ENCODE measurements around a stretch of chr13.

- RRBS, 2 experiments, result 100% methylated on average over 2 of the region's 39 CpGs
Observed at GRCh38 chr13:110638553-110639594, 23.5 kb downstream of the NAXD start.

GRCh38 chr13:110640887-110642003, 25.9 kb downstream of the NAXD start:
- RRBS, 2 experiments, result 66 to 79% methylated on average over 3 to 5 of the region's 34 CpGs

DNA sequence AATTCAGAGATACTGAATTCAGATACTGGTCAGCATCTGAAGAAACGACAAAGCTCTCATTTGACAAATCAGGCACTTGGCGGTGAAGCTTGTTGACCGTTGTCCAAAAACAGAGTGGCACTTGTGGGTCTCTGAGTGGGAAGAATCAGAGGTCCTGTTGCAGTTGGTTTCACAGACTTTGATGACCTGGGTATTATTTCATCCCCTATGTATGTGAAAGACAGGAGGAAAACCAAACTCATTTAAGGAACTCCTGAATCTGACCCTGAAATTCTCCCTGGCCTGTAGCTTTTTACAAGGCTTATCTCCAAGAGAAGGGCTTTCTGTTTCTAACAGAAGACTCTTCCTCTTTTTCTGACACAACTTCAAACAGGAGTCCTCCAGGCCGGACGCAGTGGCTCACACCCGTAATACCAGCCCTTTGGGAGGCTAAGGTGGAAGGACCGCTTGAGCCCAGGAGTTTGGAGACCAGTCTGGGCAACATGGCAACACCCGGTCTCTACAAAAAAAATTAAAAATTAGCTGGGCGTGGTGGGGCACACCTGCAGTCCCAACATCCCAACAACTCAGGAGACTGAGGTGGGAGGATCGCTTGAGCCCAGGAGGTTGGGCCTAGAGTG, 42.0 kb downstream of the CARS2 start:
- RRBS, 2 experiments, result 67% methylated on average over 1 of the region's 10 CpGs; no CpG with 5 or more reads in 1 of the 2 experiments

- RRBS, 2 experiments, result 97 to 98% methylated on average over 3 of the region's 24 CpGs
Observed at GRCh38 chr13:110719094-110719348, 5.5 kb downstream of the ING1 start.

GRCh38 chr13:110793105-110793550, 79.6 kb downstream of the ING1 start:
- RRBS, 2 experiments, result no CpG with 5 or more reads among the region's 5 CpGs

DNA sequence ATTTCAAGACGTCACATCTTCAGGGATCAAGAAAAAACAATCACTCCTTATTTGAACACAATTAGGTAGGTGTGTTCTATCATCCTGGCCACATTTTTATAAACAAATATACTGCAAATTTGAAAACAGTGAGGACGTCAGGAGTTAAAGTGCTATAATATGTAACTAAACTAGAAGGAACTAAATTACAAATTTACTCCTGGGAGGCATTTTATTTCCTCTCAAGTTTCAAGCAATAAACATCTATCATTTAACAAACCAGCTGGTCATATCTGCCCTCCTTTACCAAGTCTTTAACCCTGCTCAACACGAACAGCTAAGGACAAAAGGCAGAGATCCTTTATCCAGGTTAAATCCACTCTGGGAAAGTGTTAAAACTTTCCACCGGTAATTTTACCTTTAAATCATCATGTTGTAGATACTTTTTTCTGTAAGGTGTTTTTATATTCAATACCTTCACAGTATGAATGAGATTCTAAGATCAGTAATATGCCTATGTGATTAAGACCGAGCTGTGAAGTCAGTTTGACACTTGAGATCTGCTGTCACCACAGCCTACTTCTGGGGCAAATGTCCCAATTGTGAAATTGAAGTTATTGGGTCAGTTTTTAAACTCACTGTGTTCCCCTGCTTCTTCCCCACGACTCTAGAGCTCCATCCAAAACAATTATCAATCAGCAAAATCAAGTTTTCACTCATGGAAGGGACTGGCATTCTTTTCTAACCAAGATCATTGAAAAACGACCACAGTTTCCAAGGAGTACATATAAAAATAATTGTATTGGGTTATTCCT, 26.3 kb downstream of the ANKRD10 start:
- RRBS, 2 experiments, result no CpG with 5 or more reads among the region's 7 CpGs

DNA sequence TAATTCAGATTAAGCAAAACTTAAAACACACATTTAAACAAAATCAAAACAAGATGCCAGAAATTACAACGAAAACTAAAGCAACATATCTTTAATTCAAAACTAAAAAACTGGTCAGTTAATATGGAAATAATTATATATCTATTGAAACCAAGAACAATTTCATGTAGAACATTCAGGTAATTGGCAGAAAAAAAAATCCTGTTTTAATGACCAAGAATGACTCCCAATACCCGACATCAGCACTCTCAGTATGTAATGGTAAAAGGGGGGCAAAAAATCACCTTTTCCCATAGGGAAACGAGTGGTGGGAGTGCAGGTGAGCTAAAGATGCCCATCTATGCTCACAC, 24.8 kb downstream of the ANKRD10 start:
- RRBS, 2 experiments, result no CpG with 5 or more reads among the region's 3 CpGs

DNA sequence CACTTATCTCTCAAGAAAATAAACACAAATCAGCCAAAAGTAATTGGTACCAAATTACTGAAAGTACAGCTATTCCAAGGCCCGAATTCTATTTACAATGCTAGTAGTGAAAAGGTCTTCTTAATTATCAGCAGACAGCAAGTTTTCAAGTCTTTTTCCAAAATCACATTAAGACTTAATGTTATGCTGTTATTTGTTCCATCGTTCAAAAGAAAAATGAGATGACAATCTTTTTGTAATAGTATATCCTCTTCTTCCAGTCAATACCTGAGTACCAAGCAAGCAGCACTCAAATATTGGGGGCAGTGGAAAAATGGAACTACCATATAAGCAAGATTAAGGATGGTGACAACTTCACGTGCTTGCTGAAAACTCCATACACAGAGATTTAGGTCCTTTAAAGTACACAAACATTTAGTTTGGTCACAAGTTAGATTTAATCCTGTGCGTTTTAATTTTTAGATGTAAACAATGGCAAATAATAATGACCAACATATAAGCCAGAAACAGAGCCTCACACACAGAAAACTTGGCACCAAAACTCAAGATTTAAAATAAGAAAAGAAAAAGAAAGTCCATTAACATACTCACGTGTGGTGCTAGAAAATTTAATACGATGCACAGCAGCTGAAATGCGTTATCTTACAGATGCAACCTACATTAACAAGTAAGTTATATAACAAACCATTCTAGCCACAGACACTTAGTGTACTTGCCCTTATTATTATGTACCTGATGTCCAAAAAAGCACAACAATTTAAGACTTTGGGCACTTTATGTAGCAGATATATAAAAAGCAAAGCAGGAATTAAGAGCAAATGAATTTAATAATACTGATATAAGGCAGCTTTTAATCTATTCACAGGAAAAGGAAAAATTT, 11.7 kb downstream of the ANKRD10 start:
- RRBS, 2 experiments, result no CpG with 5 or more reads among the region's 7 CpGs

- RRBS, 2 experiments, result no CpG with 5 or more reads among the region's 7 CpGs
Observed at GRCh38 chr13:110903765-110904527, 10.9 kb downstream of the ANKRD10 start.

DNA sequence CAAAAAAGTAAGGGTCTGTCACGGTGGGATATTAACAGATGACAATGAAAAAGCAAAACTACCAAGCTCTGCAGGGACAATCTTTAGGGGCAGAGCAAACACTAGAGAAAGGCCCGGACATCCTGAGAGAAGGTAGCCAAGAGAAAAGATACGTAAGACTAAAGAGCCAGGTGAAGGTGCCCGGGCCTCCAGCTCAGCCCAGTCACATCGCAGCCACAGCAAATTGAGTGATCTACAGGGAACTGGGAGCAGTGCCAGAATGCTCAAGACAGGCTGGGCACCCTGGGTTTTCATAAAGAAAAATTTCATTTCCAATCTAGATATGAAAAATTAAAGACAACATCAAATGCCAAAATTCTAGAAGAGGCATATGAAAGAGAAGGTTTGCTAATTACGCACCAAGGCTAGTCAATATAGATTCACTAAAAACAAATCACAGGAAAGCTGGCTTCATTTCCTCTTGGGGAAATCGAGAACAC, 6.9 kb downstream of the ANKRD10 start:
- RRBS, 2 experiments, result 23 to 38% methylated on average over 2 of the region's 7 CpGs

DNA sequence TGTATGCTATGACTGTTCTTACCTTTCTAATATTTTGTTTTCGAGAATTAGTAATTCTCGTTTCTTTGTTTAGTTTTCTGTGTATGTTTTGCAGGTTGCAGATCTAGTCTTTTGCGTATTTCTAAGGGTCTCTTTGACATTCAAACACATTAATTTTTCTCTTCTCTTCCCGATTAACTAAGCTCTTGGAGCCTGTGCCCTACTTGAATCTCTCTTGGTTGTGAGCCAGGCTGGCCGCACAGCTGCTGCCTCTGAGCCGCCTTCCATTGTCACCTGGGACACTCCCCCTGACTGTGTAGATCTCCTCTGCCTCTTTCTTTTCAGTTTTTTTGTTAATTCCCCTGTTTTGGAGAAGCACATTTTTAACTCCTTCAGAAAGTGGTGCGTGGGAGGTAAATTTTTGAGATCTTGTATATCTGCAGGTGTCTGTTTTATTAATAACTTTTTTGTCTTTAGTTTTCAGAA, 100.5 kb downstream of the ARHGEF7 start:
- RRBS, 2 experiments, result no CpG with 5 or more reads among the region's 7 CpGs

DNA sequence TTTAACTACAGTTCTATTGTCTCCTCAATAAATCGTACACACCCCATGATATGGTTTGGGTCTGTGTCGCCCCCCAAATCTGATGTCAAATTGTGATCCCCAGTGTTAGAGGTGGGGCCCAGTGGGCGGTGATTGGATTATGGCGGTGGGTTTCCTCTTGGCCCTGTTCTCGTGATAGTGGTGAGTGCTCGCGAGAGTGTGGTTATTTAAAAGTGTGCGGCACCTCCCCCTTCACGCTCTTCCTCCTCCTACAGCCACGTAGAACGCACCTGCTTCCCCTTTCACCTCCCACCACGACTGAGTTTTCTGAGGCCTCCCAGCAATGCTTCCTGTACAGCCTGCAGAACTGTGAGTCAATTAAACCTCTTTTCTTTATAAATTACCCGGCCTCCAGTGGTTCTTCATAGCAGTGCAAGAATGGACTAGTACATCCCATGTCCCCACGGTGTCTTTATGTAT, 52.2 kb downstream of the TEX29 start:
- RRBS, 2 experiments, result no CpG with 5 or more reads among the region's 14 CpGs

DNA sequence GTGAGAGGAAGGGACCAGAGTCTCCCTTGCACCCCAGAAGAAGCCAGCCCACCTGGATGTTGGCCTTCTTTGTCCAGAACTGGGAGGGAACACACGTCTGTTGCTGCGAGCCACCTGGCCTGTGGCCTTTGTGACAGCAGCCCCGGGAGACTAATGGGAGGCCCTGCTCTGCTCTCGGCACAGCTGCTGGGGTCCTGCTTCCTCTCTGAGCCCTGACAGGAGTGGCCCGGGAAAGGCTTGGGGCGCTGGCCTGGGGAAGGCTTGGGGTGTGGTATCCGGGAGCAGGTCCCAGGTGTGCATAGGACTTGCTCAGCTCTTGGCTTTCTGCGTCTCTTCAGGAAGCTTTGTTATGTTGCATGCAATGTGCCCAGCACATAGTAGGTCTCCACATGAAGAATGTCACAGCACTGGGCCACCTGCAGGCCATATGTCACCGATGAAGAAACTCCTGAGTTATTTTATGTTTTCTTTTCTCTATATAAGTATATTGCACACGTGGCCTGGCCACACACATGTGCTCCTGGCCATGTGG, 162.9 kb downstream of the TEX29 start:
- RRBS, 2 experiments, result 32 to 38% methylated on average over 5 of the region's 10 CpGs

GRCh38 chr13:112103728-112104301, 36.9 kb downstream of the SOX1 start:
- RRBS, 2 experiments, result 14 to 25% methylated on average over 3 of the region's 31 CpGs

- RRBS, 2 experiments, result no CpG with 5 or more reads among the region's 11 CpGs
Observed at GRCh38 chr13:112225734-112226309, 150.3 kb upstream of the SPACA7 start.

DNA sequence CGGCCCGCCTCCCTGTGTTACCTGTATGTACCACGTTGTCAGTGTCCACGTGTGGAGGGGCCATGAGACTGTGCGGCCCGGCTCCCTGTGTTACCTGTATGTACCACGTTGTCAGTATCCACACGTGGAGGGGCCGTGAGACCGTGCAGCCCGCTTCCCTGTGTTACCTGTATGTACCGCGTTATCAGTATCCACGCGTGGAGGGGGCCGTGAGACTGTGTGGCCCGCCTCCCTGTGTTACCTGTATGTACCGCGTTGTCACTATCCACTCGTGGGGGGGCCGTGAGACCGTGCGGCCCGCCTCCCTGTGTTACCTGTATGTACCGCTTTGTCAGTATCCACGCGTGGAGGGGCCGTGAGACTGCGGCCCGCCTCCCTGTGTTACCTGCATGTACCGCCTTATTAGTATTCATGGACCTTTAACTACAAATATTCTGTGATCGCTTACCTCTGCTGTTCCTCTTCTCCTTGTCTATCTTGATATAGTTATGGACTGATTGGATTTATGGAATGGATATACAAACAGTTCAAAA, 38.6 kb downstream of the ATP11A start:
- RRBS, 2 experiments, result no CpG with 5 or more reads among the region's 32 CpGs

DNA sequence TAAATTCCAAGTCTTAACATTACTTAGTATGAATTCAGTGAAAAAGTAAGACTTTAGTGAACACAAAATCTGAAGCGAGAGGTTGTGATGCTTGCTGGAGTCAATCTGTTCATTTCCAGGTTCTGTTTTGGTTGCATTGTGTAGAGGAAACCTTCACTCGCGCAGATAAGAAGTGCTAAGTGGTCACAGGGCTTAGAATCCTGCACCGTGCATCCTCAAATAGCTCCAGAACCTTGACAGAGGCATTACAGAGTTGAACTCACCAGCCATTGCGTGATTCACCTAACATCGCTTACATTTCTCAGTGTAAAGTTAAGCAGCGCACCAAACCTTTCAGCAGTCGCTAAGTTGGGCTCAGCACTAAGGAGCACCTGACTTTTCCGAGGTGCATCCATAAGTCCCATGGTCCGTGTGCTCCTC, 45.7 kb downstream of the ATP11A start:
- RRBS, 2 experiments, result no CpG with 5 or more reads among the region's 10 CpGs

- RRBS, 2 experiments, result no CpG with 5 or more reads among the region's 29 CpGs
Observed at GRCh38 chr13:112861936-112862555, 107.0 kb upstream of the MCF2L start.

DNA sequence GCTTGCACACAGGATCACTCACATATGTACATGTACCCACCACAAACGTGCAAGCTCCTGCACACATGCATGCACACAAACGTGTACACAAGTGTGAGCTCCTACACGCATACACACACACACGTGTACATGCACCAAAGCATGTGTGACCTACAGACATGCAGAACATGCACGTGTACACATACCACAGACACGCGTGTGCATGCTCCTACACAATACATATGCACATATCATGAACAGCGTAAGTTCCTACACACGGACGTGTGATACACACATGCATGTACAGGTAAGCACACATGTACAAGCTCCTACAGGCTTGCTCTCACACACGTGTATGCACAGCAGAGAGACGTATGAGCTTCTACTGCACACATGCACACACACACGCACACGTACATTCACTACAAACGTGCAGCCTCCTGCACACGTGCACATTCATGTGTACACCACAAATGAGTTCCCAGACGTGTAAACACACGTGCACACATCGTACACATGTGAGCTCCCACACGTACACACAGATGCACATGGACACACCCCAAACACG, 84.0 kb upstream of the MCF2L start:
- RRBS, 2 experiments, result no CpG with 5 or more reads among the region's 21 CpGs

DNA sequence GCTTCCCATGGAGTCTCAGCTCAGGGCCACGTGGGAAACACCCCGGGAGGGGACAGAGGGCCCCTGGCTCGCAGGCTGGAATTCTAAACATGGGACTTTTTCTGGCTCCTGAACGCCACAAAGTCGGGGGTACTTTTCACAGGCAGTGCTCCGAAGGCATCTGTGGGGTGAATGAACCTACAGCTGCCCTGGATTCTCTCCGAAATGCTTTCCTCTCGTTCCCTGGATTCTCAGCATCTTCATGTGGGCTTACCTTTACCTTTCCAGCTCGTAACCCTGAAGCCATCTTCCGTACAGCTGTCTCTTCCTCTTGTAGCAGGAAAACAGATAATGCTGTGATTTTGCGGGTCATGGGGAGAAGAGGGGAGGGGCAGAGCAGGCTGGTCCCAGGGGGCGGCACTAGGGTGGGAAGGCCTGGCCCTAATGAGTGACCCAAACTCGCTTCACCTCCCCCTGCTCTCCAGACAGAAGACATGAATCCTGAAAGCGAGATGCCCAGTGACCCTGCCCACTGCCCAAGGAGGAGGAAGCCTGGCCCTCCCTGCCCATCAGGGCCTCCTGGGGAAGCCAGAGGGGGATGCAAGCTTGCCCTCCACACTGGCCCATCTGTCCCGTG, 81.0 kb upstream of the MCF2L start:
- RRBS, 2 experiments, result no CpG with 5 or more reads among the region's 15 CpGs